ENCODE data around the gene RPS3A.

- PRO-cap, result unidirectional peak, minus-strand start at chr4:146365886
- RAMPAGE, long total RNA, 2 experiments, result no peak in any of the 2 experiments
Observed at GRCh38 chr4:146365742-146366047, 151.4 kb downstream of the REELD1 start.

DNA sequence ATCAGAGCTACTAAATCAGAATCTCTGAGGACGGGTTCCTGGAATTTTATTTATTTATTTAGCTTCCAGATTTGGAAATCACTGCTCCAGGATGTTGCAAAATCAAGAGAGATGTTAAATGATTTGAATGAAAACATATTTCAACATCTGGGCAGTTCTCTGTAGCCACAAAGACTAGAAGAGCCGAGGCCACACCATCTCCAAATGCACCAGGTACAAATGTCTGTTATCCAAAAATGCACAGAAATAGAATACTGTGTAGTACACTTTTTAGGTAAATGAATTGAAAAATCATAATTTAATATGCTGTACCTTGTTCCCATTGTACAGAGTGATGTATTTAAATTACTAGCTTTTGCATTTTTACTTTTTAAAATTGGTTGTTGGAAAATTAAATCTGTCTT lies 151.1 kb upstream of the TTC29 start:
- PRO-cap, result no peak
- RAMPAGE, long total RNA, 2 experiments, result no peak in any of the 2 experiments

DNA sequence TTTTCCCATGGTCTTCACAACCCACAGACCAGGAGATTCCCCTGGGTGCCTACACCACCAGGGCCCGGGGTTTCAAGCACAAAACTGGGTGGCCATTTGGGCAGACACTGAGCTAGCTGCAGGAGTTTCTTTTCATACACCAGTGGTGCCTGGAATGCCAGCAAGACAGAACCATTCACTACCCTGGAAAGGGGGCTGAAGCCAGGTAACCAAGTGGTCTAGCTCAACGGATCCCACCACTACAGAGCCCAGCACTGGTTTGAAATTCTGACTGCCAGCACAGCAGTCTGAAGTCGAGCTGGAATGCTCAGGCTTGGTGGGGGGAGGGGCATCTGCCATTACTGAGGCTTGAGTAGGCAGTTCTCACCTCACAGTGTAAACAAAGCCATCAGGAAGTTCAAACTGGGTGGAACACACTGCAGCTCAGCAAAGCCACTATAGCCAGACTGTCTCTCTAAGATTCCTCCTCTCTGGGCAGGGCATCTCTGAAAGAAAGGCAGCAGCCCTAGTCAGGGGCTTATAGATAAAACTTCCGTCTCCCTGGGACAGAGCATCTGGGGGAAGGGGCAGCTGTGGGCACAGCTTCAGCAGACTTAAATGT lies 188.3 kb upstream of the EDNRA start:
- PRO-cap, result no peak
- RAMPAGE, long total RNA, 2 experiments, result no peak in any of the 2 experiments

DNA sequence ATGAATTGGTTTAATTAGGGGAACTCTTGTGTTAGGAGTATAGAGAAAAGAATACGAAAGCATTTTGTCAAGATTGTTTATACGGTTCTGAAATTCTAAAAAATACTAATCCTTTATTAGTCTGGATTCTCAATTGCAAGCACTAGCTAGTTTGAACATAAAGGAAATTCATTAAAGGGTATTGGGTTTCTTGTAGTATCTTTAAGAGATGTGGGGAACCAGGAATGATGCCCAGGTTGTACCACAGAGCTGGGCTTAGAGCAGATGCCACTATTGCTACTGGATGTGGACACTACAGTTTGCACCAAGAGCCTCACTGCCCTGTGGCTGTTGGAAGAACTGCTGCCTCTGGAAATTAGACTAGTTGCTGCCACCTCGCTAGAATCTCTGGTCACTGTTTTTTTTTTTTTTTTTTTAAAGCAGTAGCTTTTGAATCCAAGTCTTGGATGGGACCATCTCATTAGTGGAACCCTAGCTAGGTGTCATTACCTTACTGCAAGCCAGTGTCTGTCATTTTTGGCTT lies 105.4 kb downstream of the ARHGAP10 start:
- PRO-cap, result no peak
- RAMPAGE, long total RNA, 2 experiments, result no peak in any of the 2 experiments

- PRO-cap, result no peak
- RAMPAGE, long total RNA, 2 experiments, result no peak in any of the 2 experiments
Observed at GRCh38 chr4:147996429-147997276, 264.8 kb downstream of the ARHGAP10 start.

DNA sequence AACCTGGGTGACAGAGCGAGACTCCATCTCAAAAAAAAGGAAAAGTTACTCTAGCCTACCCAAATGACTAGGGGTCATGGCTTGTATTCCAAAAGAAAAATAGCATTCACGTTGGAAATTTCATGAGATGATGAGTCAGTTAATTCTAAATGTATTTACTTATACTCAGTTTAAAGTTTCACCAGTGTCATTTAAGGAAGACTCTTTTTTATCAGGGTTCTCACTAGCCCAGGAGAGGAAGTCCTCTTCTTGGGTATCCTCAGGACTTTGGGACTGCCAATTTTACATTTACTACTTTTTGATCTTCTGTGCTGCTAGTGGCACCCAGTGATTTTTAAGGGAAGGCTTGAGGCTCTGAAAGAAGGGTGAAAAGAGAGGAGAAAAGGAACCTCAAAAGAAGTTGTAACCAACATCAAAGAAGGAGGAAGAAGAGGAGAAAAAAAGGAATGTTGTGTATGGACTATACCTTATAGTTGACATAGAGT lies 281.8 kb downstream of the ARHGAP10 start:
- PRO-cap, result no peak
- RAMPAGE, long total RNA, 2 experiments, result no peak in any of the 2 experiments

DNA sequence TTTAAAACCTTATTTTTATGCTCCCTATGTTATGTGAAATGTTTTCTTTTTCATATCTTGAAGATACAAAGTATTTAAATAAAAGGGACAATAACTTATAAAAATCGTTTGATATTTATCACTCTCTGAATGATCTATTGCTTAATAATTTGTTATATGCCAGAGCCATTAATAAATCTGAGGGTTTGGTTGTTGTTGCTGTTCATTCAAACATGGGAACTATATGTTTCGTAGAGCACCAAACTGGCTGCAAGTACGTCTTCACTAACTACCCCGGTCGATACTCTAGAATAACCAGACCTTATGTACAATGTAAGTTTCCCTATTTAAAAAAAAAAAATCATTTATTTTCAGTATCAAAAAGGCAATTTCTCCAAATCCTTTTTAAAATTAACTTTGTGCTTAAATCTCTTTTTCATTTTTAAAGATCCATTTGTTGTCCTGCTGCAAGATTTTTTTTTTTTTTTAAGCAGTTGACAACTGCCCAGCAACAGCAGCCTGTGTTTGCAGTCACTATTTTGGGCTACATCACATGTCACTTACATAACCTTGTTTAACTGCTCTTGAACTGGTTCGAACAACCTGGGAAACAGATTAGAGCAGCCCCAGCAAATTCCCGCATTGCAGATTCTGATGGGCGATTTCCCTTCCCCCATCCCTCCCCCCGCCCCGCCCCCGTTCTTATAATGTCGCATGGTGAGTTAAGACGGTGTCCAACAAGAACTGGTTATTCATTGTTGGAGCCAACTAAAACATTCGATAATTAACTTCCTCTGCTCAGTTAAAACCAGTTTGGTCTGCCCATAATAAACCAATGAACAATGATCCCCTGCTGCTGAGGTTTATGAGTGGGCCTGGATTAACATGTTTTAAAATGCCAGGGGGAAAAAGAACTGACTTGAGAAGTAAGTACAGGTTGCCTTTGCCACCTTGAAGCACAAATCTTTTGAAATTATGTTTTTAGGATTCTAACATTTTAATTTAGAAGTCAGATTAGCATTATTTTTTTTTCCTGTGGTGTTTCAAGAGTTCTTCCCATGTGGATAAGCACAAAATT lies 238.9 kb downstream of the NR3C2 start:
- PRO-cap, result unidirectional peak, plus-strand start at position 704 of the sequence; unidirectional peak, plus-strand start at position 814 of the sequence
- RAMPAGE, long total RNA, 2 experiments, result no peak in any of the 2 experiments

DNA sequence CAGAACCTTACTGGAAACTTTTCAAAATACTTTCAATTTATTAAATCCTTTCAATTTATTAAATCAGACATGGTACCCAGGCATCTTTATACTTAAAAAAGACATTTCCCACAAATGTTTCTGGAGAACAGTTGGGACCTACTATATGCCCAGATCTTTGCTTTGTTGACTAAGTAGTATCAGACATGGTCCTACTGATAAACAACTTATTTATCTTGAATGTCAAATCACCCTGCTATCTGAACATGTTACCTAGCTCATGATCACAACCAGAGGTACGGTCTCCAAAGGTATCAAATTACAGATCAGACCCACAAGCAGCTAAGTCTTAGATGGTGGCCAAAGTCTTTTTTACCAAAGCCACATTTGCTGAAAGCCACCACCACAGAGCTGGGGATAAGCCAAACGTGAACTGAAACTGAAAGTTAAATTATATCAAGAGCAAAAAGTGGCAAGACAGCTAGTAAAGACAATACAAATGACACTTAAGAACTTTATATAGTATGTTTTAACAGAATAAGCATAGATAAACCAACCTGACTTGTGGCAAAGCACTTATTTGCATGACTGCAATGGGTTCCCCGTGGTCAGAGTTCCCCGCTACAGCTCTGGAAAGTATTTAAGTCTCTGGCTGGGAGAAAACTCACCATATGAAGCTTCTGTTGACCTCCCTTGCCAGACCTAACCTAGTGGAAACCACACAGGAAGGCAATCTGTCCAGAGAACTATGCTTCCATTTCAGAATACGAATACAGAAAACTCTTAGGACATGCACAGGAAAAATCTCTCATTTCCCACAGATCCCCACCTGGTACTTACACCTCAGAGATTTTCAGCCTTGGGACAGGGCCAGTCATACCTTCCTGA lies 225.4 kb downstream of the NR3C2 start:
- PRO-cap, result no peak
- RAMPAGE, long total RNA, 2 experiments, result no peak in any of the 2 experiments

- PRO-cap, result no peak
- RAMPAGE, long total RNA, 2 experiments, result no peak in any of the 2 experiments
Observed at GRCh38 chr4:150039619-150040233, 38.5 kb upstream of the DCLK2 start.

GRCh38 chr4:150078522-150079109 lies 371 bp downstream of the DCLK2 start:
- PRO-cap, result bidirectional peak, plus-strand start at chr4:150078807, minus-strand start at chr4:150078721
- RAMPAGE, long total RNA, 2 experiments, result no peak in any of the 2 experiments

DNA sequence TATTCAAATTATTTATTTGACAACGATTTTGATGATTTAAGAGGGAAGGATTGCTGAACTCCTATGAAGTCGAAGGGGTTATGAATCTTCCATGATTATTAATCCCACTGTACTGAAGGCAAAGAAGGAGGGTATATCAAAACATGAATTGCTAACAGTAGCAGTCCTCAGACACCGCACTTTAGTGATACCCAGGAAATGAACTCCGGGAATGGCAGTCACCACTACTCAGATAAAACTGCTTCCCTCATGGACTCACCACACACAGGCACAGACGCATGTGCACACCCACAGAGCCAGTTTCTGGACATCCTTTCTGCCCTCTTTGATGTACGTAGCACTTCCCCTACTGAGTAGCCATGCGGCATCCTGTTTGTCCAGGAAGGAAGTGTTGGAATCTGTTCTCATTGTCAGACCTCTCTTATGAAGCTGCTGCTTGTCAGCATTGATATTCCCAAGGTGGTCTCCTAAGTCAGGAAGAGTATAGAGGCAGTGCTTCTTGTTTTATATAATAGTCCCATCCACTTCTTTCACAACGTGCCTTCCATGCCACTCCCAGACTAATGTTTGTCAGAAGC lies 95.7 kb downstream of the DCLK2 start:
- PRO-cap, result no peak
- RAMPAGE, long total RNA, 2 experiments, result no peak in any of the 2 experiments

DNA sequence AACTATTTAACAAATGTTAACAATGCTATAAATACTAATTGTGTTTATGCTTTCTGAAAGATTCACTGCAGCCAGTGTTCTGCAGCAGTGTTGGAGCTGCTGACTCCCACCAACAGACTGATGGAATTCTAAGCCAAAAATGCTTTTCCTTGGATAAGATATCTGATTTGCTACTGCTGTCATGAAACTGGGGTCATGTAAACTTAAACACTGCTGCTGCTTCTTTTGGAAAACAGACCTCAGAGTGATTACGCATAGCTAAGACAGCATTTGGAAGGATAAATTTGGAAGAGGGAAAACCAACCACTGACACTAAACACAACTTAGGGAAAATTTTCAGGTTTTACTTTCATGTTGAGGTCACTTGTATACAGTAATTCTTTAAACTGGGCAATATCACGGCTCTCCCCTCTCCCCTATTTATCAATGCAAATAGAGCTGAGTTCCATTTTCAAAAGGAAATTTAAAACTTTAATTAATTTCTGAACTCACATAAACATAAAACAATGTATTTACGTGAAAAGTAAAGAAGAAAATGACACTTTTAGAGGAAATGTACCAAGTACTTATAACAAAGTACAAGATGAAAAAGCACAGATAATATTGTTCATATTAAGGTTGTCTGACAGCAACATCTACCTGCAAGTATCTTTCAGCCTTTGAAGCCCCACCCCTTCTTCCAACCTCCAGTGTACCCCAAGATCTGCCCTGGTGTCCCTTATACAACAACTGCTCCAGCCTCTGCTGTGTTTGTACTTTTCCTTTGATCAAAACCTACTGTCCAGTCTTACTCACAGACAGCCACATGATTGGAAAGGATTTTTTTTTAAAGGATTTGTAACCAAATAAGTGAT lies 243.9 kb upstream of the MAB21L2 start:
- PRO-cap, result no peak
- RAMPAGE, long total RNA, 2 experiments, result no peak in any of the 2 experiments

- PRO-cap, result no peak
- RAMPAGE, long total RNA, 2 experiments, result no peak in any of the 2 experiments
Observed at GRCh38 chr4:150578534-150579468, 3.1 kb upstream of the MAB21L2 start.

- PRO-cap, result no peak
- RAMPAGE, long total RNA, 2 experiments, result no peak in any of the 2 experiments
Observed at GRCh38 chr4:150726933-150727290, 145.0 kb downstream of the MAB21L2 start.

GRCh38 chr4:150851860-150852308 lies 163.2 kb downstream of the LRBA start:
- PRO-cap, result no peak
- RAMPAGE, long total RNA, 2 experiments, result no peak in any of the 2 experiments

- PRO-cap, result unidirectional peak, plus-strand start at chr4:150996076
- RAMPAGE, long total RNA, 2 experiments, result no peak in any of the 2 experiments
Observed at GRCh38 chr4:150995996-150996219, 19.2 kb downstream of the LRBA start.

DNA sequence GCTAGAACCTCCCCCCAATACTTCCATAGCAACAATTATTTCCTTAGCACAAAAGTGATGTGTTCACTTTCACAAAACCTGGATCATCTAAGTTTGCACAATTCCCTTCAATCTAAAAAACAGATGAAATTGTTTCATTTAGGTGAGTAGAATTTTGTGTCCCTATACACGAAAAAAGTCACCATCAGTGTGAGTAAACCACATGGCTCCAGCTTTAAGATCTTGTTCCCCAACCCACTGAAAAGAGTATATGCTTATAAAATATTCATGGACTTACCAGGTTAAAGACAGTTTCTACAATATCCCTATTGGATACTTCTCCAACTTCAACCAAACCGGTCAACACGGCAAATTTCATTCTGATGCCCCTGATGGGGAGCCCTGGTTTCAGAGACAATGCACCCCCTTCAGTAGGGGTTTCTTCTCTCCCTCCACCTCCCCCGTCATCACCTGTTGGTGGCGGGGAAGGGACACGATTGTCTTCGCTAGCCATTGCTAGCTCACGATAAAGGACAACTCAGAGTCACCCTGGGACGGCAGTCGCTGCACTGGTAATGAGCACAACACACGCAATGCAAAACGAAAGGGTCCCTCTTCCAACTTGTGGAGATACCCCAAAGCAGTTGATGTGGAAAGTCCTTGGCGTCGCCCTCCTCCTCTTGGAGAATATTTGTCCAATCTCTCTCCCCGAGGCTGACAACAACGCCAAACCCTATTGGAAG lies 773 bp downstream of the LRBA start:
- PRO-cap, result unidirectional peak, plus-strand start at position 520 of the sequence
- RAMPAGE, long total RNA, 2 experiments, result no peak in any of the 2 experiments

DNA sequence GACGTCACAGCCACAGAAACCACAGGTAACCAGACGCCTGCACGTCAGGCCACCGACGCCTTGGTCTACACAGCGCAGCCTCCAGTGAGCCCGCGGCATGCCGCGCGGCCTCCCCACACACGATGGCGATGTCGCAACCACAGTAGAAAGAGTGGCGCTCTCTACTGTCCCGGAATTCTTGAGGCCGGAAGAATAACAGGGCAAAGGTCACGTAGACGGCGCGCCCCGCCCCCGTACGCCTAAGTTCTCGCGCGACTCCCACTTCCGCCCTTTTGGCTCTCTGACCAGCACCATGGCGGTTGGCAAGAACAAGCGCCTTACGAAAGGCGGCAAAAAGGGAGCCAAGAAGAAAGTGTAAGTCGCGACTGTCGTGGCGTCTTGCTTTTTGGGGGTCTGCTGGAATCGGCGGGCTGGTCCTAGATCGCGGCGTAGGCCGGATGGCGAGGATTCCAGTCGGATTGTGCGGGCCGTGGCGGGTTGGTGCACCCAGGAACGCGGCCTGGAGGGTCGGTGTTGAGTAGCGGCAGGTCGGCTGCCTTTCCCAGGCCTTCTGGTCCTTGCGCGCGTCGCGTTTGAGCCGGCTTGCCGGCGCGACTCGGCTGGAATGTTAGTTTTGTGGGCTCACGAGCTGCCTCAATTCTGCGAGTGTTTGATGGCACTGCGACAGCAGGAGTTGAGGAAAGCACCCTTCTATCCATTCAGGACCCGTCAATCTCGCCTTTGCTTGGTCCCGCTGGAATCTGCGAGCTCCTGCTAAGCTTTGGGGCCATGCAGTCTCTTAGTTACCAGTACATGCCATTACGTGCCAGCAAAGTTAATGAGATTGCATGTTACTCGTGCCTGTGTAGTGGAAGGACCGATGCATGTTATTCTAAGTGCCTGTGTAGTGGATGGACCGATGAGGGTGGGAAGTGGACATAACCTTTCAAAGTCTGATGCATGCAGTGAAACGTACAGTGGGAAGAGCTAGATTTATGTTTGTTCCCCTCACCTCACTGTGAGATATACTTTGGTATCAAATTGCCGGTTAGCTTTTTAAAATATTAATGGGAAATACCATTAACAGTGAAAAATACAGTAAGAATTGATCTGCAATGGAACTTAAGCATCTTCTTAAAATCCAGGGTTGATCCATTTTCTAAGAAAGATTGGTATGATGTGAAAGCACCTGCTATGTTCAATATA lies at the start of gene RPS3A:
Gene RPS3A (plus strand): TSS at position 268 of the 1,185 bp plus-strand sequence.
- PRO-cap, result bidirectional peak, plus-strand start at position 242 of the sequence, minus-strand start at position 54 of the sequence; bidirectional peak, plus-strand start at position 495 of the sequence, minus-strand start at position 501 of the sequence
- RAMPAGE, long total RNA, 2 experiments, result start-site peak on the plus strand in 2 of 2 experiments, centred at positions 275 to 276 of the sequence, 7,076 to 14,204 reads per replicate

DNA sequence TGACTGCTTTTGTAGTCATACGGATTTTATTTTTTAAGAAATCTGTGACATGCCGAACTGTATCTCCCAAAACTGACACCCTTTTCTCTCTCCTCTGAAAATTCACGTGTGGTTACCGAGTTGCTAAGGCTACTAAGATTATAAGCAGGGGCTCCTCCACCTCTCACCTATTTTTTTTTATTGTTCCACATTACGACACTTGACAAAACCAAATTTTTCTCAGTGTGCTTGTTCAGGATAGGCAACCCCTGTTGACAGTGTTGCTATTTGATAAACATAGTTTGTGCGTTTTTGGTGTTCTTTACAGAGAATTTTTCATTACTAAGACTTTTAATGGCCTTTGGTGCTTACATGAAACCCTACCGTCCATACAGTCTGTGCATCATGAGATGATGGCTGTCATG lies 105.3 kb downstream of the GATB start:
- PRO-cap, result no peak
- RAMPAGE, long total RNA, 2 experiments, result no peak in any of the 2 experiments

GRCh38 chr4:151671412-151672050 lies 89.3 kb downstream of the GATB start:
- PRO-cap, result no peak
- RAMPAGE, long total RNA, 2 experiments, result no peak in any of the 2 experiments